Lower leg skin (tissue), 2 donors: ENCODE measurements around the genes NR2E3 and PKM.

DNA sequence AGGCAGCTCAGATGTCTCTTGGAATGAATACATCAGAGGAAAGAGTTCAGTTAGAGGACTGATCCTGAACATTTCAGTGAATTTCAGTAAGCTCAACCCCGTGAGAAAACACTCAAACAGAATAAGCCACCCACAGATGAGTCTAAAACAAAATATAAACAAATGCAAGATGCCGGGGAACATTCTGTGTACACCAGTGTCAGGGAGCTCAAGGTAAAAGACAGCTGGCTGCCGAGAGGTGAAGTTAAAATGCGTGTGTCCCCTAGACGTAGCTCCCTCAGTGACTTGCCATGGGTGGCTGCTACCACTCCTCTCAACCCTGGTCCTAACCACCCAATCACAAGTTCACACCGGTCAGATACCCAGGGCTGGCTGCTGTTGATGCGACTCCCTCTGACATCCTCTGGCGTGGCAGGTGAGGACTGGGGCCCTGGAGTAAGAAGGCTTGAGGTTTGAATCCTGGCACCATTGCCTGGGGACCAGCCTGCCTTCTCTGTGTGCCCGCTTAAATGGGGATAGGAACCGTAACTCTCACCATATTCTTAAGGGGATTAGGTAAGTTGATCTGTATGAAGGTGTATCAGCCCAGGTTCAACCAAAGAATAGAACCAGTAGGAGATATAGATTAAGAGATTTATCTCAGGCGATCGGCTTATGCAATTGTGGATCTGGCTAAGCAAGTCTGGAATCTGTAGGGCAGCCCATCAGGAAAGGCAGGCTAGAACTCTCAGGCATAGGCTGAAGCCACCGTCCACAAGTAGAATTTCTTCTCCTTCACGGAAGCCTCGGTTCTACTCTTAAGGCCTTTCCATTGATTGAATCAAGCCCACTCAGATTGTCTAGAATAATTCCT, 203.5 kb downstream of the UACA start:
- PRO-cap: no peak
- RAMPAGE, long total RNA, 2 experiments: no peak in any of the 2 experiments

- PRO-cap: no peak
- RAMPAGE, long total RNA, 2 experiments: no peak in any of the 2 experiments
Measured at GRCh38 chr15:70761784-70762329, 1.5 kb downstream of the UACA start.

DNA sequence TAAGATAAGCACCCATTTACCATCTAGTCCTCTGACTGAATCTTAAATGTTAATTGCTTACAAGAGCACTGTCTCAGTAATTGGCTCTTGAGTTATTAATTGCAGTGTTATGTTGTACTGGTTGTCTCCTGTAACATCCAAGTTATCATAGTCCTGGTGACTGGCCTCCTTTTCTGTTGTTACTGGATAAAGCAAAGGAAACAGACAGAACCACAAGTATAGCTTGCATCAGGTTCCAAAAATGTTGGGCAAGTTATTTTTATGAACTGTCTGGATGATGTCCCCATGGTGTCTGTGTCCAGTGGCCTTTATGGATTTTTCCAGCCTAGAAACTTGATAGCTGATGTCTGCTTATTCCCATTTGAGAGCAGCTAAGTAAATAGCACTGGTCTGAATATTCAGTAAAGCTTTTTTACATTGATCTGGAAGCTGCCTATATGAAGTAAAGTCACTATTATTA, 2.5 kb upstream of the UACA start:
- PRO-cap: no peak
- RAMPAGE, long total RNA, 2 experiments: no peak in any of the 2 experiments

- PRO-cap: no peak
- RAMPAGE, long total RNA, 2 experiments: no peak in any of the 2 experiments
Measured at GRCh38 chr15:70794885-70795127, 31.4 kb upstream of the UACA start.

DNA sequence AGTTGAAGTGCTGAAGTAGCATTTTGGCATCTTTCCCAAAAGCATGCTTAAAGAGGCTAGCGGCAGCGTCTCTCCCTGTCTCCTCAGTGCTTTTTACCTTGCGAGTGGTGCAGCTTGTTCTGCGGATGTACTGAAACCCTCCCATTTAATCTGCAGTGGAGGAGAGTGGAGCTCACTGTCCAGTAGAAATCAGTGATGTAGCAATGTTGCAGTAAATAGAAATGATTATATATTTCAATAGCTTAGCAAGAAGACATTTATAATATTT, 43.8 kb downstream of the LRRC49 start:
- PRO-cap: no peak
- RAMPAGE, long total RNA, 2 experiments: no peak in any of the 2 experiments

DNA sequence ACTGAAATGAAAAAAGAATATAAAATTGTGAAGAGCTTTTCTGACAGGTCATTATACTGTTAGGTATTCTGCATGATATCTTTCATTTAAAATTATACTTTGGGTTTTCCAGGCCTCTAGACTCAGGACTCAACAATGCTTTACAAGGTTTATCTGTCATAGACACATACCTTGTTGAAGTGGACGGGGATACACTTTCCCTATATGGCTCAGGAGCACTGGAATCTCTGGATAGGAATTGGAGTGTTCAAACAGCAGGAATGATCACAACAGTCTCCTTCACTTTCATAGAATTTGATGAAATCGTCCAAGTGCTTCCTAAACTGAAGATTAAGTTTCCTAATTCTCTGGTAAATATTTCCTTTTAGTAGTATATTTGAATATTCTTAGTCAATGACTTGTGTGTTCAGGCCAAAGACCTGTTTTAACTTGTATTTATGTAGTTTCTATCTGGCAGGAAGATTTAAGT, 107.0 kb upstream of the THSD4 start:
- PRO-cap: no peak
- RAMPAGE, long total RNA, 2 experiments: no peak in any of the 2 experiments

DNA sequence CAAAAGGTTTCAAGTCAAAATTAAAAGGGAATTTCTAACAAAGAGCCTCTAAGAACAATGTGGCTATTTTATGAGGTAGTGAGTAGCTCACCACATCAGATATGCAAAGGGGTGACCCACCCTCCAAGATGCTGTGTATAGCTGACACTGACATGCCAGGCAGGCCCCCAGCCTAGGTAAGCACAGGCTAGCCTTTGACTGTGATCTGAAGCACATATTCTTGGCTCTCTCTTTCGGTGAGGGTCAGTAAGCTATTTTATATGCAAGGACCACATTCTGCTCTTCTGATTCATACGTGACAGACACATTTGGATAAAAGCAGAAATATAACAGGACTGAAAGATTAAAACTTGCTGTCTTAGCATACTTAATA, 2.8 kb upstream of the THSD4 start:
- PRO-cap: no peak
- RAMPAGE, long total RNA, 2 experiments: no peak in any of the 2 experiments

- PRO-cap: no peak
- RAMPAGE, long total RNA, 2 experiments: no peak in any of the 2 experiments
Measured at GRCh38 chr15:71114722-71115192, 514 bp upstream of the THSD4 start.

DNA sequence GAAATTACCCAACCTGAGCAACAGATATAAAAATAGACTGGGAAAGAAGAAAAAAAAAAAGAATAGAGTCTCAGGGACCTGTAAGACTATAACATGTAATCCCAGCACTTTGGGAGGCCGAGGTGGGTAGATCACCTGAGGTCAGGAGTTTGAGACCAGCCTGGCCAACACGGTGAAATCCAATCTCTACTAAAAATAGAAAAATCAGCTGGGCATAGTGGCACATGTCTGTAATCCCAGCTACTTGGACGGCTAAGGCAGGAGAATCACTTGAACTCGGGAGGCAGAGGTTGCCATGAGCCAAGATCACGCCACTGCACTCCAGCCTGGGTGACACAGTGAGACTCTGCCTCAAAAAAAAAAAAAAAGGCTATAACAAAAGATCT, 12.9 kb downstream of the THSD4 start:
- PRO-cap: no peak
- RAMPAGE, long total RNA, 2 experiments: no peak in any of the 2 experiments

DNA sequence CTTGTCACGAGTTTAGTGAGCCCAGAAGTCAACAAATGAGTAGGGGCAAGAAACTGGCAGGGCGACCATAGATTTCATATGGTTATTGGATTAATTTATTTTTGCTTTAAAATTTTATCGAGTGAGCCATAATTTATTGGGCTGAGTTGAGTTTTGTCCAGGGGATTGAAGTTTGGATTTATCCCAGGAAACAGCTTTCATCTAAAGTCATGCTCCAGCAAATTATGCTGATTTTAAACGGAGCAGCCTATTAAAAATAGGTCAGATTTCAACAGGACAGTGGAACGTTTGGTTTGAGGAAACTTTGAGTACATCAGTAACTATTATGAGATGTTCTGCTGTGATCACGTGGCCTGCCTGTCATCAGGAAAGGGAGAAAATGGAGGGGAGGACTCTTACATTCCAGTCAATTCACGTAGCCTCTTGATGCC, 163.5 kb downstream of the THSD4 start:
- PRO-cap: no peak
- RAMPAGE, long total RNA, 2 experiments: no peak in any of the 2 experiments

DNA sequence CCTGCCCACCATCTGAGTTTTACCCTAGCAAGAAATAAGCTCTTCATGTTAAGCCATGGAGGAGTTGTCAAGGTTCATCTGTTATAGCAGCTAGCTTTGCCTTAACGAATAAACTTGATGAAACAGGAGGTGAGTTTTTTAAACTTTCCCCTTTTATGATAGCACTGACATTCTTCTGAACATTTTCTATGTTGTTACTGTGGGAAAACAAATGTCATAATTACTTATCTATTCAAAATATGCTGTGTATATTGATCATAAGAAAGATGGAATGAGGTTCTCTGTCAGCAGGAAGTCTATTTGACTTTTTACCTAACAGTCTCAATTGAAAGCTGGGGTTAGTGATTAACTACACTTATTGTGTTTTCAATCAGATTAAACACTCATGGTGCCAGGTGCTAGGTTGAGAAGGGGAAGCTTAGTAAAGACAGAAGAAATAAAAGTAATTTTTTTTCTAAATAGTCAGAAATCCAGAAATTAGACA, 281.1 kb upstream of the NR2E3 start:
- PRO-cap: no peak
- RAMPAGE, long total RNA, 2 experiments: no peak in any of the 2 experiments

DNA sequence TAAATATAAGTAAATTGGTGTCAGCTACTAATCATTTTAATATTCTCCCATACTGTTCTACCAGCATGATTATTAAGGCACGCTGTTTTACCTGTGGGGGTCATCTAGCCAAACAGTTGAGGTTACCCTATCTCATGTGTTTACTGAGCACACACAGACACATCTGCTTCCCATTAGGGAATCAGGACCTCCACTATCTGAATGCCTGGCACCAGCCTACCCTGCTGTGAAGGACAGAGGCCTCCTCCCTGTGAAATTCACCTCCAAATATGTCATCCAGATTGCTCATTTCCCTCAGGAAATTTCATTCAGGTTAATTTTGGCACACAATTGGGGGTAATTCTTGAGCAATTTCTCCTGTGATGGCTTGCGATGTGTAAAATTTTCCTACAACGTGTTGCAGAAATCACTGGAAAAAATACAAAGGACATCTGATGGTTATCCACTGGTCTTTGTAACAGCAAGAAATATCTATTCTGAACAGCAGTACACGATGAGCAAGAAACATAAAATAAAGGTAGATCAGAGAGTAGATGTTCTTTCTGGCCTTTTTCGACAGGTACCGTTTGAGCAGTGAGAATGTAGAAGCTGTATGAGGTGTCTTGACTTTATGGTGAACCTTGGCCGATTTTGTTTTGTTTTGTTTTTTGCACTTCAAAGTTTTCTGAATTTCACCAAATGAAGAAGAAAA, 155.5 kb upstream of the NR2E3 start:
- PRO-cap: no peak
- RAMPAGE, long total RNA, 2 experiments: no peak in any of the 2 experiments

DNA sequence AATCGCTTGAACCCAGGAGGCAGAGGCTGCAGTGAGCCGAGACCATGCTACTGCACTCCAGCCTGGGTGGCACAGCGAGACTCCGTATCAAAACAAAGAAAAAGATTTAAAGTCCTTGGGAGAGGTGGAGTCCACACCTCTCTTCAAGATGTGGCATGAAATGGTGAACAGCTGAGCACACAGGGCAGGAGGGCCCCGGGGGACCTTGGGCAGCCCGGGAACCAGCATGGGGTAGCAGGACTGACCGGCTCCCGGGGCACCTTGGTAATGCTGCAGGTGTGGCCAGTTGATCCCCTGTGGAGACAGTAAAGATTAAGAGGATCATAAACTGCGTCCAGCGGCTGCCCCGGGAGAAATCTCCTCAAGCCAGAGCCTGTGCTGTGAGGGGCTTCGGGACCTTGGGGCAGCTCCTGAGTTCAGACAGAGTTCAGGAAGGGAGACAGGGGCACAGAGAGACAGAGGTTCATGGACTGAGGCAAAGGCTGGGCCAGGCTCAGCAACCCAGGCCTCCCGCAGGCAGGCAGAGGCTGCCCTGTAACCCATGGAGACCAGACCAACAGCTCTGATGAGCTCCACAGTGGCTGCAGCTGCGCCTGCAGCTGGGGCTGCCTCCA, at the start of gene NR2E3:
TSS of gene NR2E3 (plus strand) at position 352 of the 614 bp plus-strand sequence.
- PRO-cap: no peak
- RAMPAGE, long total RNA, 2 experiments: no peak in any of the 2 experiments

DNA sequence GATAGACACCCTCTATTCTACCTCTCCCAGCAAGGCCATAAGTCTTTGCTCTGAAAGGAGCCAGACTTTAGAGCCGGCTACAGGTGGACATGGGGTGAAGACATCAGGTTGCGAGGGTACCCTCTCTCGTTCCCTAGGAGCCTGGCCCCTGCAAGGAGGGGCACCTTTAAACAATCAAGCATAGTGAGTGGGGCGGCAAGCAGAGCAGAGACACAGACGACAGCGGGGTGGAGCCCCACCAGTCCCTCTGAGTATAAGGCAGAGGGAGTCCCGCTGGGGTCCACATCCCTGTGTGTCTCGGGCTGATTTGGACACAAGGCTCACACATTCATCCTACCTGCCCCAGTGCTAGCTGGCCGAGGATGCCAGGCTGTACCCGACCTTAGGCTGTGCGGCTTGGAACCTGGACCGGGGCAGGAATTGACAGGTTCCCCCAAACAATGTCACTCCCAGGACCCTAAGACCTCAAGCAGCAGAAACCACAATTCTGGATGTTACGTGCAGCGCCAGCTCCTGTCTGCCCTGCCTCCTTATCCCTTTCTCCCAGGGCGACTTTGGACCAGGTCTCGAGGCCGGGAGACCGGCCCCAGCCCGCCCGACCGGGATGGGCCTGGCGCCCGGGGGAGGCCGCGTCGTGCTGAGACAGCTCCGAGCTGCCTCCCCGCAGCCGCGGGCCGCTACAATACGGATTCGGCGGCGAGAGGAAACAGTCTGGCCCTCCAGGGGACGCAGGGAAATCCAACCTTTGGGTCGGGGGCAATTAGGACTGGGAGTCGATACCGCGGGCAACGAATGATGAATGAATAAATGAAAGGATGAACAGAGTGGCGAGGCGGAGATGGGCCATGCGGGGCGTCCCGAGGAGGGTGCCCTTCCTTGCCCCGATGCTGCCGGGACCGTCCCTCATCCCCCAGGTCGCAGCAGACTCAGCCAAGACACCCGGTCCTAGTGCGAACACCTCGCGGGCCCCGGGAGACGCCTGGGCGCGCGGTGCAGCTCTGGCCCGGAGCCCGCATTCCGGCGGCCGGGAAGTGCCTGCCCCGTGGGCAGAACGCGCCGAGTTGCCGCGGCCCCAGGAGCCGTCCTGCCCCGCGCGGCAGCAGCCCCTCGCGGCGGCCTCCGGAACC, 653 bp downstream of the GRAMD2A start:
- PRO-cap: no peak
- RAMPAGE, long total RNA, 2 experiments: no peak in any of the 2 experiments

DNA sequence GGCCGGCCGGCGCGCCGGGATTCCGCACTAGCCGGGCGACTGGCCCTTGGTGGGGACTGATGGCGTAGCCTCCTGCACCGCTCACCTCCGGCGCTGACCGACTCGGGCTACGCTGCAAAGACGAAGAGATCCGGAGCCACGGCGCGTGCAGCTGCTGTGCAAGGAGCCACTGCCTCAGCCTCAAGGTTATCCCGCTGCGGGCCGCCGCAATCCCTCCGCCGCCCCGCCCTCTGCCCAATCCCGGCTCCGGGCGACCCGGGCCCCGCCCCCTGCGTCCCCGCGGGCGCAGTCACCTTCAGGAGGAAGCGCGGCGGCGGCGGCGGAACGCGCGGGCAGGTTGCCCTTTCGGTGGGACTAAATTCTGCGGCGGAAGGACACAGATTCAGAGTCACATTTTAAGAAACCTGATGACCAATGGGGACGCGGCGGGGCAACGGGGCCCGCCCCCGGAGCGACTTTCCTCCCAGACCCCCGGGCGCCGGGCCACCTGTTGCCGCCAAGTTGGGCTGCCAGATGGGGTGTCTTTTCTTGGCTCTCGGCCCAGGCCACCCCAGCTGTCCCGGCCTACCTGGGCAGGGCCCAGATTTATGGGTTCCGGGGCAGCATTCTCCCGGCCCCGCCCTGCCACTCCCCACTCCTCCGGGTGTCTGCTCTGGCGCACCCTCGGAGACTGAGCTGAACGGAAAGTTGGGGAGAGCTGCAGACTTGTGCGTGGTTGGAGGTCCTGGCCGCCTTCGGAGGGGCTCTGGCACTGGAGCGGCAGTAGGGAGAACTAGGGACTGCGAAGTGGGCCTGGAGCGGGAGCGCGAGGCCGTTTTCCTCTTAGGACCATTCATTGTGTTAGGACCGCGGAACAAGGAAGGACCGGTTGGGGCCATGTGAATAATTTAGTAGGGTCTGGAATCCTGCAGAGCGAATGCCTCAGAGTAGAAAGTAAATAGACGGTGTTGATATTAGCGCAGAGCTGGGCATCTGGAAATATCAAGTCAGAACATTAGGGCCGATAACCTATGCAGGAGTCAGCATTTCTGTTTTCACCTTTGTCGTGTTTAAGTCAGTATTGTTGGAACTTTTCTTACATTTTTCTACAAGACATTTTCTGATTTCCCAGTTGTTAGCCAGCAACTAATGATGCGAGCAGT, at the start of gene PKM:
TSS of gene PKM (minus strand) at position 160 of the 1,142 bp plus-strand sequence.
- PRO-cap: bidirectional peak, plus-strand start at position 298 of the sequence, minus-strand start at position 182 of the sequence; unidirectional peak, plus-strand start at position 673 of the sequence
- RAMPAGE, long total RNA, 2 experiments: start-site peak on the minus strand in 2 of 2 experiments, centred at positions 163 to 170 of the sequence, 2,855 to 4,502 reads per replicate

GRCh38 chr15:72345364-72345730, 25.4 kb upstream of the CELF6 start:
- PRO-cap: no peak
- RAMPAGE, long total RNA, 2 experiments: no peak in any of the 2 experiments

- PRO-cap: unidirectional peak, plus-strand start at chr15:72369169
- RAMPAGE, long total RNA, 2 experiments: no peak in any of the 2 experiments
Measured at GRCh38 chr15:72368861-72369339, 6.9 kb downstream of the HEXA start.

- PRO-cap: no peak
- RAMPAGE, long total RNA, 2 experiments: no peak in any of the 2 experiments
Measured at GRCh38 chr15:72493877-72494848, 20.0 kb downstream of the ARIH1 start.

DNA sequence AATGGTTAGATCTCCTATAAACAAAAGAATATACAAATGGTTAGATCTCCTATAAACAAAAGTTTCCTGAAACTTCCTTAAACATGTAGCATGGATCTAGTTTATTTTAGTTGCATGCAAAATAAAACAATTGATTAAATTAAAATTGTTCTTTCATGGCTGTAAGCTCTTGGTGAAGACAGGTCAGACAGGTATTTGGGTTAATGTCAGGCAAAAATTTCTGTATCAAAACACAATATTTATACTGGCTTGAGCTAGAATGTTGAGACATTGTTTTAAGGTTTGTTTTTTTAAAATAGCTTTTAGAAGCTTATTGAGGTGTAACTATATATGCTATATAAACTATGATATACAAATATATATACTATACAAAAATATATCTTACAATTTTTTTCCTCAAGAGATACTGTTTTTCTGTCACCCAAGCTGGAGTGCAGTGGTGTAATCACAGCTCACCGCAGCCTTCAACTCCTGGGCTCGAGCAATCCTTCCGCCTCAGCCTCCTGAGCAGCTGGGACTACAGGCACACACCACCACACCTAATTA, 21.5 kb downstream of the ARIH1 start:
- PRO-cap: no peak
- RAMPAGE, long total RNA, 2 experiments: no peak in any of the 2 experiments

DNA sequence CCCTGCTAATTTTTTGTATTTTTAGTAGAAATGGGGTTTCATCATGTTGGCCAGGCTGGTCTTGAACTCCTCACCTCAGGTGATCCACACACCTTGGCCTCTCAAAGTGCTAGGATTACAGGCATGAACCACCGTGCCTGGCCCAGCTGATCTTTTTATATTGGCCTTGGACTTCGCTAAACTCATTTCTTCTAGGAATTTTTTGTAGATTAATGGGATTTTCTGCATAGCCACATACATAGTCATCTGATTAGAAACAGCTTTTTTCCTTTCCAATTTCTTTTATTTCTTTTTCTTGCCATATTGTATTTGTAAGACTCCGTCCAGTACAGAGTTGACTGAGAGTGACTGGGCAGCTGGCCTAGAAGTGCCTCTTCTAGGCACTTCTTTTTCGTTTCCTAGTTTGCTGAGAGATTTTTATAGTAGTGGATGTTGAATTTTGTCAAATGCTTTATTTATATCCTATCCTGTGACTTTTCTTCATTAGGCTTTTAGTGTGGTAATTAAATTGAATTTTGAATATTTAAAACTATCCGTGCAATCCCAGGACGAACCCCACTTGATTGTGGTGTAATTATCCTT, 37.4 kb downstream of the ARIH1 start:
- PRO-cap: no peak
- RAMPAGE, long total RNA, 2 experiments: no peak in any of the 2 experiments